Mesenchymal stem cell of the bone marrow (primary cell): Measurements from ENCODE around the genes IRF6 and RCOR3.

DNA sequence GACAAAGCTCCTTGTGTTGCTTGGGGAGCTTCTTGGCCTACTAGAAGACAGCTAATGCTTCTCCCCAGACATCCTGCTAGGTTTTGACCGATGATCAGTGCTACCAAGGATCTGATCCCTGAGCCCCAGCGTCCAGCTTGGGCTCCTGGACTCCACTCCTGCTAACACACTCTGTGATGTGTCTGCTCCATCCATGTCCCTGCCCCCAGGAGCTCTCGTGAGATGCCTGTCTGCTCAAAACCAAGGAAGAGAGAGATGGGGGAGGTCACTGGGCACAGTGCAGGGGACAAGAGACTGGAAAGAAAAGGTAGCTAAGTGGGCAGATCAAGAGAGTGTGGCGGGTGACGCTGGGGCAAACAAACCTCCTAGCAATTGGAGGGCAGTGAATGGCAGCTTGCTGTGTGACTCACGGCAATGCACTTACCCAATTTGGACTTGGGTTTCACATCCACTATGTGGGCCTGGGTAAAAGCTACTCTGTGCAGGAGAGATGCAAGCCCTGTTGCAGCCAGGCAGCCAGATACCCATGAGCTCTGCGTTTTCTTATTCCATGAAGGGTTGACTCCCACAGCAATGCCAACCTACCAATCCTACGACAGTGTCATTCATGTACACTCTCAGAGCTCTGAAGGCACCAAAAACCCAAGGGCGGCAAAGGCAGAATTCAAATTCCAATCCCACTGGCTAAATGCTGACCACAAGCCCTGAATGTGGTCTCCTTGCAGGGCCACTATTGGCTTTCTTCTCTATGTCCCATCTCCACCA, 9.5 kb downstream of the PLXNA2 start:
- CAGE, long polyA plus RNA, result no peak

- CAGE, long polyA plus RNA, result no peak
Measured at GRCh38 chr1:209207496-209208089, 375.9 kb upstream of the CAMK1G start.

DNA sequence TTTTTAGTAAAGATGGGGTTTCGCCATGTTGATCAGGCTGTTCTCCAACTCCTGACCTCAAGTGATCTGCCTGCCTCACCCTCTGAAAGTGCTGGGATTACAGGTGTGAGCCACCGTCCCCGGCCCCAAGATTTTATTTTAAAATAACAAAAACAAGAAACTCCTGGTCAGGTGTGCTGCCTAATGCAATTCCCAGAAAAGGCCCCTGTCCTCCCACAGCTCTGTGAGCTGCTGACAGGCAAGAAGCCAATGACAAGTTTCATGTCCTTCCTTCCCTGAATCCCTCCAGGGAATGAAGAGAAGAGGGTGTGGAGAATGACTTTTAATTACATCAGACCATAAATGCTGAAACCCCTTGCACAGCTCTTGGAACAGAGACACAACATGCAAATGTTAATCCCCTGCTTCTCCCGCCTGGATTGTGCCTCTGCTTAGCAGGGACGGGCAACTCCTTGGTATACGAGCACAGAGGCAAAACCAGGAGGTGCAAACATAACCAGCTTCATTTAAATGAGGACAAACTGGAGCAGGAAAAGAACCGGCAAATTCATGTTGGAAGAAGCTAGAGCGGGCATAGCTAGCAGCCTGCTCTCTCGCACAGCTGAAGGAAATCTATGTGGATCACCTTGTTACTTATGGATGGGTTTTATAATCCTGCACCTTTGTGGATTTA, 228.1 kb upstream of the CAMK1G start:
- CAGE, long polyA plus RNA, result no peak

DNA sequence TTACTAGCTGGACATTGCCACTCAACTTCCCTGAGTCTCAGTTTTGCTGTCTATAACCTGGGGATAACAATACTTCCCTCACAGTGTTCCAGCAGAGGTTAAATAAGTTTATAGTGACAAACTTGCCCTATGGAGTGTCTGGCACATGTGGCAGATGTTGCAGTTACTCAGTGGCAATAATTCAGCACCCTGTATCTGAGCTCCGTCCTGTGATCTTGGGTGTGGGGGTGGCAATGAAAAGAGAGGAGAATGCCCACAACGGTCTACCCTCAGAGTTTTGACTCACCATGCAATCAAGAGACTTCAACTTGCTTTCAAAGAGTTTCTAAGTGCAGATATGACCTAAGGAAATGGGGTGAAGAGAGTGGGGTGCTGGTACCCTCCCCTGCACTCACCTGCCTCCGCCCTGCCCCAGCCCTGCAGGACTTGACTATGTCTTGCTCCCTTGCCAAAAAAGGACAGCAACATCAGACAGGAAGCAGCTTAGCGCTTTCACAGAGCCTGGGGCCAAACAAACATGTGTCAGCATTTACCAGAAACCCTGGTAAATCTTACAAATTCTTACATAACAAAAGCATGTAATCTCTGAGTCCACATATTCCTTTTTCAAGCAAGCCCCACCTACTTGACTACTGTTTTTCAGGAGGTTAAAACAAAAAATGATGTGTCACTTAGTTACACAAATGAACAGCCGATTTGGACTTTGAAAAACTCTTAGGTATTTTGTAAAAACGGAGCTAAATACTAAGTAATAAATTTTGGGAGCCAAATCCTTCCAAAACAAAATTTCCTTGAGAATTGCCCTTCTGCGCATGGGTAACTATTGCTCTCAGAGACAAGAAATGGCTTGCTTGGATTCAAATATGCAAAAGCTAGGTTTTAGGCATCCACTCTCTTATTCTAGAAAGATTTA, 185.0 kb upstream of the CAMK1G start:
- CAGE, long polyA plus RNA, result no peak

GRCh38 chr1:209421333-209421596, 162.2 kb upstream of the CAMK1G start:
- CAGE, long polyA plus RNA, result no peak

DNA sequence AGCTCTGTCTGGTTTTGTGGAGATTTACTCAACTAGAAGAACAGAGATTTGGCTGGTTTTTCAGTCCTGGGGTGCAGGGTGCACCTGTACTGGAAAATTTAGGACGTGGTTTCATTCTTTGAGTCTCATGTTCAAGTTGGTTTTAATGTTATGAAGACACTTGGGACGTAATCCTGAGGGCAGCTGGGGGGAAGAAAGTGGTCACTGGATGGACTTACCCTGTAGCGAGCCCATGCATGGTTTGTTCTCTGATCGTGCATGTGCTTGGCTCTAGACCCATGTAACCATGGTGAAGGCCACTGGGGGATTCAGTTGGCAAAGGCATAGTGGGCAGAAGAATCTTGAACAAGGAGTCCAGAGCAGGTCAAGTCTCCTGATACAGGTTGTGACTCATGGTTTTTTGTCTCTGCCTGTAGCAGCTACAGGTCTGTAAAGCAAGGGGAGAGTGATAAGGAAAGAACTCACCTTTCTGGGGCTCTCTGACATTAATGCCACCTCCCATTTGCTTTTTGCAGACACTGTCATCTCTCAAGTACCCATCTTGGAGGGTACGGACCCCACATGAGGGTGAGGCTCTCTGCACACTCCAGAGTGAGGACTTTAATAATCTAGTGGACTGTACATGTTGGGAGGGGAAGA, 153.5 kb upstream of the CAMK1G start:
- CAGE, long polyA plus RNA, result no peak

- CAGE, long polyA plus RNA, result no peak
Measured at GRCh38 chr1:209623363-209623852, 28.8 kb downstream of the LAMB3 start.

DNA sequence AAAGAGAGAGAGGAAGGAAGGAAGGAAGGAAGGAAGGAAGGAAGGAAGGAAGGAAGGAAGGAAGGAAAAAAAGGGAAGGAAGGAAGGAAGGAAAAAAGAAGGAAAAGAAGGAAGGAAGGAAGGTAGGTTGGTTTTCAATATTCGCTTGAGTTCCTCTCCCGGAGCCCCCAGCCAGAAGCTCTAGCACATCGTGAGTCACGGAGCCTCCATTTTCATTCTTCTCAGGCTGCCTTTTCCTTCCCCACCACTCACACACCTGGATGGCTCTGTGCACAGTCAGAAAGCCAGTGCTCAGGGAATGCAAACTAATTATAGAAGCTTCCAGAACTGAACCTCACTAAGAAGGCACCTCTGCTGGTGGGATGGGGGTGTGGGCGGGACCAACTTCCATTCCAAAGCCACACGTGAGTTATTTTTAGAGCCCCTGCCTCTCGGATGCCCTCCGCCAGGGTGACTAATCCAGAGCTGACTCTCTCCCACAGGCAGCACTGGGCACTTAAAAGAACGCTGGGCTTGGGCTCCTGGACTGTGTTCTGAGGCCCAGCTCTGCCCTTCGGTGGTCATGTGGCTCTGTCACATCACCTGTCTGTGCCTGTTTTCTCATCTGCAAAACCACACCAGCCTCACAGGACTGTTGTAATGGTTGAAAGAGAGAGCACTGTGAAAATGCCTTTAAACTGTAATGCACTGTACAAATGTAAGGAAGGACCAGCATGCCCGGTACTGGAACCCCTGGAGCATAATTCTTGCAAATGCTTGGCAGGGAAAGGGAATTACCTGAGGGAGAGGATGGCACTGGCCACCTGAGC, 27.1 kb downstream of the LAMB3 start:
- CAGE, long polyA plus RNA, result no peak

- CAGE, long polyA plus RNA, result no peak
Measured at GRCh38 chr1:209626783-209627531, 25.3 kb downstream of the LAMB3 start.

DNA sequence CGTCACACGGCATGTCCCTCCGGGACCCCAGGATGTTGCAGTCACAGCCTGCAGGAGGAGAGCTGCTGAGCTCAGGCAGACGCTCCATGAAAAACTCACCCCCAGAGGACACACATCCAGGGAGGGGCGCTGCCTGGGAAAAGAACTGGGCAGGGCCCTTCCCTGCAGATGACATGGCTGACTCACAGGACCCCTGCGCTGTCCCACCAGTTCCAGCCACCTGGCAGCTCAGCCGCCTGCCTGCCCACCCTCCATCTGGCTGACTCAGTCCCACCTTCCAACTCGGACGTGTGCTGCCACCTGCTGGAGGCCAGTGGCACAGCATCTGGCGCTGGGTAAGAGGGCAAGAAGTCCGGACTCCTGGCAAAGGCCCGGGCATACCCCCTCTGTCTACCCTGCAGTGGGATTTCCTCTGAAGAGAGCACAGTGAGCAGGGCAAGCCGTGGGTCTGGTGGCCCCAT, 24.7 kb downstream of the LAMB3 start:
- CAGE, long polyA plus RNA, result no peak

DNA sequence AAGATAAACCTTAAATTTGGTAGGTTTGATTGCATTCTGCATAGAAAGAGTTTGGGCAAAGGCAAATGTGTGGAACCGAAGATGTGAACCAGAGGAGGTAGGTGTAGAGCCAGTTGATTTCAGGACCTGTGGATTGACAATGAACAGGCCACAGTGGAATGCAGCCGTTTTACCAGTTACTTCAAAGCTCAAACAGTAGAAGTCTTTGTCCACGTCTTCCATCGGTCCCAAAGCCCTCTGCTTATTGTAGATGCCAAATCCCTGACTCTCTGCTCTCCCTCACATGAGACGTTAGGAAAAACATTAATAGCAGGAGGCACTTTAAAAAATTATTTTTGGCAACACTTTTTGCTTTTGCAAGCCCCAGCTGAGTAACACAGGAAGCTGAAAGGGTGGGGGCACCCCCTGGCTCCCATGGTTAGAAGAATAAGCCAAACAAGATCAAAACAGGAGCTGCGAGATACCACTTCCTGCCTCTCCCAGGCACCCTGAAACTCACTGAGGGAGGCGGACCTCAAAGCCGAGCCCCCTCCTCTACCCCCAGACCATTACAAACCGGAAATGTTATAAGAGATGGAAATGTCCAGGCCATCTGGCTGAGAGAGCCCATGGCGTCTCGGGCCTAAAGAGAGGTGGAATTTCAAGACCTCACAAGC, 13.4 kb downstream of the TRAF3IP3 start:
- CAGE, long polyA plus RNA, result no peak

- CAGE, long polyA plus RNA, result no peak
Measured at GRCh38 chr1:209804185-209804672, 1.7 kb downstream of the IRF6 start.

DNA sequence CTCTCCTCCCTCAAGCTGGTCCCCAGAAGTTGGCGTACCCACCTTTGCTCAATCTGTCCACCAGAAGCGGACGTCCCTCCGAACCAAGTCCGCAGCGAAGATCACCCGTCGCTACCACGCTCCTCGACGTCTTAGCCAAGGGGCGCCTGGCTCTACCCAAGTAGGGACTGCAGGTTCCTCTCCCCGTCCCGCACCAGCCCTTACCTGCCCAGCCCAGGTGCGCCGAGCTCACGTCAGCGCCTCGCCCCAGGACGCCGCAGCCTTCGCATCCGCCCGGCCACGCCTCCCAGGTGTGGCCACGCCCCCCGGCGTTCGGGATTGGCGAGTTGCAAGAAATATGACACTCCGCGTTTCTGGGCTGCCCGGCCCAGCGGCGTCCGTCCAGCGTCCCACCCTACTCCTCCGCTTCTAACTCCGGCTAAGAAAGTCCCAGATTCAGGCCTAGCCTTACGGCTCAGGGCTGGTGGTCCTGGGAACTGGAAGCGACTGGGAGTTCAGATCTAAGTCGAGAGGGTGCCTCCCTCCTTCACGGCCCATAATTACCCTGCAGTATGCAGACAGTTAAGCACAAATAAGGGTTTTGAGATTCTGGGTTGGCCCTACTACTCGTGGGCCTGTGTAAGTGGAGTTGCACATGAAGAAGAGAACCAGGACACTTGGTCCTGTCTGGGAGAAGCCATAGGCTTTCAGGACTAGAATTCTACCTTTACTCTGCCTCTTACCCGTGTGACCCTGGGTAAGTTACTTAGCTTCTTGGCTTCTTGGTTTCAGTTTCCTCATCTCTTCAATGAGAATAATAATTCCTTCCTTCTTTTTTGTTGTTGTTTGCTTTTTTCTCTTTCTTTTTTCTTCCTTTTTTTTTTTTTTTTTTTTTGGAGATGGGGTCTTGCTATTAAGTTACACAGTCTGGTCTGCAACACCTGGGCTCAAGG, at the start of gene IRF6:
Gene IRF6 (minus strand): TSS at position 238 of the 932 bp plus-strand sequence.
- CAGE, long polyA plus RNA, result no peak

GRCh38 chr1:209895994-209896133, 42.2 kb upstream of the SYT14 start:
- CAGE, long polyA plus RNA, result no peak

GRCh38 chr1:210291935-210292990, 36.4 kb upstream of the HHAT start:
- CAGE, long polyA plus RNA, result no peak

- CAGE, long polyA plus RNA, result no peak
Measured at GRCh38 chr1:210505882-210506102, 177.1 kb downstream of the HHAT start.

DNA sequence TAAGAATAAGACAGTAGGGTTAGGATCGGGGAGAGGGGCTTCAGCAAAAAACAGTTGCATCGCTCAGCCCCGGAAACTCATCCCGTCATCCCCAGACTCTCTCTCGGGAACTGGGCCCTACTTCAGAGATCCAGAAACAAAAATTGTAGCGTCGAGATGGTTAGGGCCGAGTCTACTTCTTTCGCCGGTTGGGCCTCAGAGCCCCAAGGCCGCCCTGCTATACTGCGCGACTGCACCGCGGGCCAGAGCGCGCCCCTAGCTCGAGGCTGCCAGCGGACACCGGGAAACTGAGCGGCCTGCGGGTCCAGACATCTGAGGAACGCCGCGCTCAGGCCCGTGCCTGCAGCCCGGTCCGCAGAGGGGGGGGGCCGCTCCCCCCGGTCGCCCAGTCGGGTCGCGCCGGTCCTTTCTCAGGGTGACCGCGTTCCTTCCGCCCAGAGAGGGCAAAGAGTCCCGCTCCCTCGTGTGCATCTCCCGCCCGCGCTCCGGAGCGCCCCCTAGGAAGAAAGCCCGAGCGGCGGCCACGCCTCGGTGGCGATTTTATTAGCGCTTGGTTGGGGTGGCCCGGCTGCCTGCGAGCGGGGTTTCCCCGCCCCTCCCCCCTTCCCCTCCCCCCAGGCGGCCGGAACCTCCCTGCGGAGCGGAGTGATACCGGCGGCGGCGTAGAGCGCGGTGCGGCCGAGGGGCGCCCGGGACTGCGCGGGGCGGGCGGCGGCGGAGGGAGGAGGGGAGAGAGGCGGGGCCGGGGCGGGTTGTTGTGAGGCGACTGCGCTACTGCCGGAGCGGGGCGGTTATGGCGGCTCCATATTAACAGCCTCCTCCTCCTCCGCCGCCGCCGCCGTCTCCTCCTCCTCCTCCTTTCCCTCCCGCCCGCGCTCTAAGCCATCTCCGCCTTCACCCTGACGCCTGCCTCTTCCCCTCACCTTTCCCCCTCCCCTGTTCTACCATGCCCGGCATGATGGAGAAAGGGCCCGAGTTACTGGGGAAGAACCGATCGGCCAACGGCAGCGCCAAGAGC, at the start of gene RCOR3:
Gene RCOR3 (plus strand): TSS at position 752 of the 1,018 bp plus-strand sequence.
- CAGE, long polyA plus RNA, result no peak

DNA sequence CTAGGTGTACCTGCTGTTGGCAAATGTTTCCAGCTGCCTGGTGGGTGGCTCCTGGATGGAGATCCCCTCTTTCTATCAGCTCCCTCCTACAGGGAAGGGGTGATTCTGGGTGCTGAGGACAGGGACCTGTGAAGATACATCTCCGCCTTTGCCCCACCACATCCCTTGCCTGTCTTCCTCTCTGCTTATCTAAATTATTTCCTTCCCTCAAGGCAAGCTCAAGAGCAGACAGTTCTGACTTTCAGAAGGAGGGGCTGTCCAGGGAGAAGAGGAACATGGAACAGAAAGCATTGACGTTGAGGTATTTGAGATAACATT, 381 bp upstream of the RD3 start:
- CAGE, long polyA plus RNA, result no peak

DNA sequence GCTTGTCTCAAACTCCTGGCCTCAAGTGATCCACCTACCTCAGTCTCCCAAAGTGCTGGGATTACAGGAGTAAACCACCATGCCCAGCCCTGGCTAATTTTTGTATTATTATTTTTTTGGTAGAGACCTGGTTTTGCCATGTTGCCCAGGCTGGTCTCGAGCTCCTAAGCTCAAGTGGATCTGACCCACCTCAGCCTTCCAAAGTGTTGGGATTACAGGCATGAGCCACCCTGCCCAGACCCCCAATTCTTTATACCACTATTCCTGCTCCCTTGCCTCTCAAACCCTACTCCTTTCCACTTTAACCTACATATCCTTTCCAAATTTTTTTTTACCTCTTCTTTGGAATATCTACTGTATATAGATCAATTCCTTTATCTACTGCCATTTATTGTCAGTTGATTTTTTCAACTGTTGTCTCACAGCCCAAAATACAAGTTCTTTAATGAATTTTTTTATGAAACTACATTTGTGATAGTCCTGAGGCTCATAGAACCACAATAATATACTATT, 8.2 kb downstream of the SLC30A1 start:
- CAGE, long polyA plus RNA, result no peak

DNA sequence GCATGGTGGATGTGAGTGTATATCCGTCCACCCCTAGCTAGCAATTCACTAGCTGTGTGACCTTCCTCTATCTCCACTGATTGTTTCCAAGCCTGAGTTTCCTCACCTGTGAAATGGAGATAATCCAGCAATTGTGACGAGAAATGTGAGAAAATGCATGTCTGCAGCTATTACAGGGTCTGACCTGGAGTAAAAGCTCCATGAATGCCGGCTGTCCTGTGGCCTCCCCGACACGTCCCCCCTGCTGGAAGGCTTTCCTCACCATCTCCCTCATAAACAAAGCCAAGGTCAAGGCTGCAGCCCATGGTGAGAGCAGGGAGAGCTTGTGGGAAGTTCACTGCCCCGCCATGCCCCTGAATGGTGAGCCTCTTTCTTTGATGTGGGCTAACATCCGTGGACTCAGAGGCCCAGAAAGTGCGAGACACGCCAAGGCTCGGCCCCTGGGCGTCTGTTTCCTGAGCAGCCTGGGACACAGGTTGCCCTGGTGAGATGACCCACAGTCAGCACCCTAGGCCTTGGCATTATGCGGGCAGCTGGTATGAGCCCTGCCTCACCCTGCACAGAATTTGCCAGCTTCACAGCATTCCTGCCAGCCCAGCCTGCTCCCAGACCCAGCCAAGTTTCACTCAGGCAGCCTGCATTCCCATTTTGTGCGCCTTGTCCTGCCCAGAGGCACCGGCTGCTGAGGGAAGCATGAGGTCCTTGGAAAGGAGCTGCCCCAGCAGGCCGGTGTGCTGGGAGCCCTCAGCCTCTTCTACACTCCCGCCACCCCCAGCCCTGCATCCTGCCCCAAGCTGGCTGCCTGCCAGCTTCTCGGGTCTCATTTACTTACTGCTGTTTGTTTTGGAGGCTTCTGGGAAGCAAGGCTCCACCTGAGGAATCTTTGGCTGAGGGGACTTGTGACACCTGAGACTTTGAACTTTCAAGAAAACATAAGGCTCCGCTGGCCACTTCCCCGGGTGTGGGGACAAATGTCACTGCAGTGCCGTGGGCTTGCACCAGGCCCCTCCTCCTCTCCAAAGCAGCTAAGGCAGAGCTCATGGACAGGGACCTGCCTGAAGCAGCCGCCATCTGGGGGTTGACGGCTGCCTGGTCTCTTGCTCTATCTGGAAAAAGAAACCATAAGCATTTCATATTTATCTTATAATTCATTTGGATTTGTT, 31.9 kb downstream of the NEK2 start:
- CAGE, long polyA plus RNA, result no peak